Measurements from ENCODE around the genes FBXL5, FGFBP1 and PACRGL.

- PRO-cap: no peak
Measured at GRCh38 chr4:15531036-15531871, 61.6 kb downstream of the CC2D2A start.

GRCh38 chr4:15591908-15592475 lies 63.2 kb downstream of the FBXL5 start:
- PRO-cap: no peak

- PRO-cap: no peak
Measured at GRCh38 chr4:15593573-15594149, 61.5 kb downstream of the FBXL5 start.

DNA sequence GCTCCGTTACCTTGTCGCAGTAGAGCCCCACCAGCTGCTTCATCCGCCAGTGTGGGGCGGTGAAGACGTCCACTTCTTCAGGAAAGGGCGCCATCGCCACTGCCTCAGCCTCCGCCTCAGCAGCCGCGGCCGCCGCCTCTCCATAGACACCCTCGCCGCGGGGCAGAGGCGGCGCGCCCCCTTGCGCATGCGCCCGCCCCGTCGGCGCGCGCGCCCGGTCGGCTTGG lies at the start of gene FBXL5:
Gene FBXL5, minus strand, starts transcription at position 164 of the 227 bp plus-strand sequence.
- PRO-cap: bidirectional peak, plus-strand start outside the sequence, minus-strand start at position 144 of the sequence

- PRO-cap: no peak
Measured at GRCh38 chr4:15659663-15660428, 4.7 kb upstream of the FBXL5 start.

GRCh38 chr4:15757135-15757391 lies 21.1 kb upstream of the CD38 start:
- PRO-cap: no peak

DNA sequence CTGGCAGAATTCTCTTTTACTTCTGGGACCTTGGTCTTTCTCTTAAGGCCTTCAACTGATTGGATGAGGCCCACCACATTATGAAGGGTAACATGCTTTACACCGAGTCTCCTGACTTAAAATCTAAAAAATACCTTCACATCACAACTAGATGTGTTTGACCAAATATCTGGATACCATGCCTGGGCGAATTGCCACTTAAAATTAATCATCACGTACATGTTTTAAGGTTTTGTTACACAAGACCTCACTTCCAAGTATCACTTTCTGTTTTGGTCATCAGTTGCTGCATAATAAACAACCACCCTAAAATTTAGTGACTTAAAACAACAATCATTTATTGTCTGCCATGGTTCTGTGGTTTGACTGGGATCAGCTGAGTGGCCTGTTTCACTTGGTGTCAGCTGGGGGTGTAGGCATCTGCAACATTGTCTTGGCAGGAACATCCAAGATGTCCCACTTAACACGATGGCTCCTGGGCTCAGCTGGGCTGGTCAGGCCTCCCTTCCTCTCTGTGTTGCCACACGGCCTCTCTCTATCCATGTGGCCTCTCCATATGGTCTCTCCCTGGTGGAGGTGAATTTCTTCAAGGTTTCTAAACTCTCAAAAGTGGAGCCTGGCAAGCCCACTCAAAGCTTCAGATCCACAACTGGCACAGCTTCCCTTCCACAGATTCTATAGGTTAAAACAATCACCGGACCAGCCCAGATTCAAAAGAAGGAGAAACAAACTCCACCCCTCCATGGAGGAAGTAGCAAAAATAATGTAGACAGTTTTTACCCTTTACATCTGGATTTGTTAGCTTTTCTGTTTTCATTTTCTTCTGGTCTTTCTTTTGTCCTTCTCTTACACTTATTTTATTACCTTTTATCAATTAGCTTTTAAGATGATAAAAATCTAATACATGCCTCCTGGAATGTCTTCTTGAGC lies 3.7 kb downstream of the CD38 start:
- PRO-cap: no peak

- PRO-cap: no peak
Measured at GRCh38 chr4:15918232-15919038, 20.1 kb downstream of the FGFBP1 start.

DNA sequence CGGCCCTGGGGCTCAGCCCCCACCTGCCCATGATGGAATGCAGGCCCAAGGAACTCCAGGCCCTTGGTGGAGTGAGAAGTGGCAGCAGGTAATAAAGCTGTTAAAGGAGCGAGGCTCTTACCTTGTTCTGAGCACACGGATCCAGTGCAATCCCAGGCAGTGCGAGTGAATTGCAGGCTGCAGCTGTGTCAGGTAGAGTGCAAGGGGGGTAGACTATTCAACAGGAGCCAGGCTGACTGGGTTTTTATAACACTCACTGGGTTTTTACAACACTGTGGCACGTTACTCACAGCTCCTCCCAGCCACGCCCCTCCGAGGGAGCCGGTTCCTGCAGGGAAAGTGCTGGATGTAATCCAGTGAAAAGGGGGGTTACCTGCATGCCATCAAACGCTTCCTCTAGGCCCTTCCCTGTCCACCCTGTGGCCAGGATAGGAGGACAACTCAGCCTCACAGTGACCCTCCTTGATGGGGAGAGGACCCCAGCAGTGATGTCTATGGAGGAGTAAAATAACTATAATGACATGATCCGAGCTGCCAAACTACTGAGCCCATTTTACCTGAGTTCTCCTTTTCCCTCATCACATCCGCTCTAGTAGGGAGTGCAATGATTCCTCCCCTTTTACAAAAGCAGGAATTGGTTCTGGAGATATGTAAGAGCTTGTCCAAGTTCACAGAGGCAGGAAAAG lies at the start of gene FGFBP1:
Gene FGFBP1, minus strand, starts transcription at position 611 of the 686 bp plus-strand sequence.
- PRO-cap: no peak

DNA sequence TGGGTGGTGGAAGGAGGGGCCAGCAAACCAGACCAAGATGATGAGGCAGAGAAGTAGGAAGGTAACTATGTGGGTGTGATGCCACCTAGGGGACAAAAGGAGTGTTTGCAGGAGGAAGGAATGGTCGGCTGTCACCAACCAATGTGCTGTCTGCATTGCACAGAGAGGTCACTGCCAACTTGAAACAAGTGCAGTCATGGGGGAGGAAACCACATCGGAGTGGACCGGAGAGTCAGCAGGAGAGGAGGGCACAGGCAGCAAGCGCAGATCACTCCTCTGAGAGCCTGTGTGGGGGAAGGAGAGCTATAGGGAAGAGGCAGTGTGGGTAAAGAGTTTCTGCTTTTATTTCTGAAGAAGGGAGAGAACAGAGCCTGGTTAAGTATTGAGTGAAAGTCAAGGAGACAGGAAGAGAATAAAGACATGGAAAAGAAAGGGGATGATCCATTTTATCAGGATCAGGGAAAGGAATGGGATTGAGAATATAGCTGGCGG lies 38.6 kb upstream of the FGFBP2 start:
- PRO-cap: no peak

- PRO-cap: no peak
Measured at GRCh38 chr4:16025229-16025760, 58.5 kb downstream of the PROM1 start.

DNA sequence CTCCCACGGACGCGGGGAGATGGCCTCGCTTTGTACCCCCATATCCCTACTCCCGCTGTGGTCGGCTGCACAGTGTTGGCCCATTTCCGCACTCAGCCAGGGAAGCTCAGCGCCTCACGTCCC lies 915 bp downstream of the PROM1 start:
- PRO-cap: no peak

- PRO-cap: no peak
Measured at GRCh38 chr4:16084323-16084776, 527 bp upstream of the PROM1 start.

GRCh38 chr4:16224148-16225088 lies 1.9 kb downstream of the TAPT1 start:
- PRO-cap: no peak

- PRO-cap: no peak
Measured at GRCh38 chr4:17336280-17336949, 175.5 kb downstream of the QDPR start.

DNA sequence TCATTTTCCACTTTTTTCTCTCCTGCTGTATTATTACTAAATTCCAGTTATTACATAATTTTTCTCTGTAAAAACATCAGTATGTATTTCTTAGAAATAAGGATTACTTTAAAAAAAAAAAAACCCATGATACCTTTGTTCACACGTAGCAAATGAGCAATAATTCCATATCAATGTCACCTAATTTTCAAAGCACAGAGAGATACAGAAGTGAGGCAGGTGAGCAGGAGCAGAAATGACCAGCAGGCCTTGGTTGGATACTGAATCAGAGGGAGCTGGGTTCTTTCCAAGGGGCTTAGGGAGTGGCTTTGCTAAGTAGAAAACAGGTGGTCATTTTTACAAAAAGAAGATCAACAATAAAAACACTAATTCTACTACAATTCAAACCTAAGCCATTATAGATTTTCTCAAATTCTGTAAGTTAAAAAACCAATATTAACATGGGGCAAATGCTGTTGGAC lies 21.2 kb downstream of the MED28 start:
- PRO-cap: no peak

- PRO-cap: no peak
Measured at GRCh38 chr4:19455754-19456161, 795.9 kb upstream of the SLIT2 start.

- PRO-cap: bidirectional peak, plus-strand start at chr4:20700459, minus-strand start at chr4:20700247
Measured at GRCh38 chr4:20699866-20700709, at the start of gene PACRGL. TSS of gene PACRGL (plus strand) at chr4:20700458.

DNA sequence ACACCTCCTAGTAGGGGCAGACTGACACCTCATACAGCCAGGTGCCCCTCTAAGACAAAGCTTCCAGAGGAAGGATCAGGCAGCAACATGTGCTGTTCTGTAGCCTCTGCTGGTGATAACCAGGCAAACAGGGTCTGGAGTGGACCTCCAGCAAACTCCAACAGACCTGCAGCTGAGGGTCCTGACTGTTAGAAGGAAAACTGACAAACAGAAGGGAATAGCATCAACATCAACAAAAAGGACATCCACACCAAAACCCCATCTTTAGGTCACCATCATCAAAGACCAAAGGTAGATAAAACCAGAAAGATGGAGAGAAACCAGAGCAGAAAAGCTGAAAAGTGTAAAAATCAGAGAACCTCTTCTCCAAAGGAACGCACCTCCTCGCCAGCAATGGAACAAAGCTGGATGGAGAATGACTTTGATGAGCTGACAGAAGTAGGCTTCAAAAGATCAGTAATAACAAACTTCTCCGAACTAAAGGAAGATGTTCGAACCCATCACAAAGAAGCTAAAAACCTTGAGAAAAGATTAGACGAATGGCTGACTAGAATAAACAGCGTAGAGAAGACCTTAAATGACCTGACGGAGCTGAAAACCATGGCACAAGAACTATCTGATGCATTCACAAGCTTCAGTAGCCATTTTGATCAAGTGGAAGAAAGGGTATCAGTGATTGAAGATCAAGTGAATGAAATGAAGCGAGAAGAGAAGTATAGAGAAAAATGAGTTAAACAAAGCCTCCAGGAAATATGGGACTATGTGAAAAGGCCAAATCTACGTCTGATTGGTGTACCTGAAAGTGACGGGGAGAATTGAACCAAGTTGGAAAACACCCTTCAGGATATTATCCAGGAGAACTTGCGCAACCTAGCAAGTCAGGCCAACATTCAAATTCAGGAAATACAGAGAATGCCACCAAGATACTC lies 39.3 kb downstream of the PACRGL start:
- PRO-cap: no peak

- PRO-cap: no peak
Measured at GRCh38 chr4:22510333-22510841, 5.5 kb downstream of the ADGRA3 start.

All from SUDHL5 (cell line).